Mammary microvascular endothelial cell (primary cell): ENCODE measurements around the genes BOLA3 and M1AP.

DNA sequence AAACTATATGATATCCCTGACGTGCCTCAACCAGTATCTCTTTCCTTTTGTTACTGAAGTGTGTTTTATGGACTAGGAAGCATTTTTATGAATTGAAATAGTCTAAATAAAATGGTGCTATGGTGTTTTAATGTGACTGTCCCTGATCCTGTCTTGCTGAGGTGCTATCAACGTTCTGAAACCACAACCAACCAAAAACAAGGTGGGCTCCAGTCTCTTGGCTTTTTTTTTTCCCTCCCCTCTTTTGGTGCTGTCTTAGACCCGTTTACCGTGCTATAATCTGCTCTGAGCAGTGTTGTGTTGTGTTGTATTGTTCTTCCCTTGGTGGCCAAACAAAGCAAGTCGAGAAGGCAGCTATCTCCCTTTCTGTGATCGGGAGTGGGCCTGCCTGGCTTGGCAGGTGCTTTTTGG is 41.8 kb downstream of the BOLA3 start:
- RAMPAGE, long total RNA, result no peak

DNA sequence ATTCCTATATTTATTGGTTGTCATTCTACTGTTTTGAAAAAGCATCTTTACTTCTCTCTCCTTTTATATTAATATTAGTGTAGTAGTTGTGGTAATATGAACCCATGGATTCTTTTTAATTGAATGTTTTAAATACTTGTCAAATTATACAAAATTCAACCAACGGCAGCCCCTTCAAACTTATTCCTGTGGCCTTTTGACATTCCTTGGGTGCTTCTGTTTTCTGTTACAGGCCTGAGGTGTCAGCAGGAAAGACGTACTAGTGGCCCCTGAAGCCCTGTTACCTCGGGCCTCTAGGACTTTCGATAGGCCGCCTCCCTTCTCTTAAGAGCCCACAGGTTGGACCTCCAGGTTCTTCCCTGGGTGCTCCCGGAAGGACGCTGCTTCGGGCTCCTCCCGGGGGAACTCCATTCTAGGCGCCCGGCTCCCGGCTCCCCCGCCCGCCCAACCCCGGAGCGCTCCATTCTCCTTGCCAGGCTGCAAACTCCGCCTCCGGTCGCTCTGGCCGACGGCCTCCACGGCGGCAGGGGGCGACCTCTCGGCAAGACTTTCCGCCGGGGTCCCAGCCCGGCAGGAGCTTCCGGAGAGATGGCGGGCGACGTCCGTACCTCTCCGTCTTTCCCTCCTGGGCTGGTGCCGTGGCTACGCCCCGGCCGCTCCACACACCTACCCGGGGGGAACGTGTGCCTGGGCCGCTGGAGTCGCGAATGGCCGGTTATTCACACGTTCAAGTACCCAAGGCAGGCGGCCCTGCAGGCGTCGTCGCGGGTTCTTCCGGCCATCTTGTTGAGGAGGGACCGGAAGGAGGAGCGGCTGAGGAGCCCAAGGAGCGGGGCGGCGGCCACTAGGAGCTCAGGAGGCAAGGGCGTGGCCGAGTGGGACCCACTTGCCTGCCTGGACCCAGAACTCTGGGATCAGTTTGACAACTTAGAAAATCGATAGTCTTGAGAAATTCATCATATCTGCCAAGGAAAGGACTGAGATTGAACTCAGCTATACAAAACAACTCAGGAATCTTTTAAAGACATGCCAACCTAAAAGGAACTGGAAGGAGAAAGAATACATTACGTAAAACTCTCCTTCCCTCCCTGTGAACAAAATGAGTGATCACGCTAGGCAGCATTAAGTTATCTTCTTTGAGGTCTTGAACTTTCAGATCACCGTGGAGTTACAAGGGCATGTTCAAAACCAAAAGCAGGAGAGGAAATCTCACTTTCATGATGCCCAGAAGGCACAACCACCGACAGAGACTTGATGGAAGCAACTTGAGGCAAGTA is 27.5 kb downstream of the BOLA3 start:
- RAMPAGE, long total RNA, result start-site peak on the plus strand centred at position 571 of the sequence, 26 bp wide, 18 and 23 reads in 2 replicates

DNA sequence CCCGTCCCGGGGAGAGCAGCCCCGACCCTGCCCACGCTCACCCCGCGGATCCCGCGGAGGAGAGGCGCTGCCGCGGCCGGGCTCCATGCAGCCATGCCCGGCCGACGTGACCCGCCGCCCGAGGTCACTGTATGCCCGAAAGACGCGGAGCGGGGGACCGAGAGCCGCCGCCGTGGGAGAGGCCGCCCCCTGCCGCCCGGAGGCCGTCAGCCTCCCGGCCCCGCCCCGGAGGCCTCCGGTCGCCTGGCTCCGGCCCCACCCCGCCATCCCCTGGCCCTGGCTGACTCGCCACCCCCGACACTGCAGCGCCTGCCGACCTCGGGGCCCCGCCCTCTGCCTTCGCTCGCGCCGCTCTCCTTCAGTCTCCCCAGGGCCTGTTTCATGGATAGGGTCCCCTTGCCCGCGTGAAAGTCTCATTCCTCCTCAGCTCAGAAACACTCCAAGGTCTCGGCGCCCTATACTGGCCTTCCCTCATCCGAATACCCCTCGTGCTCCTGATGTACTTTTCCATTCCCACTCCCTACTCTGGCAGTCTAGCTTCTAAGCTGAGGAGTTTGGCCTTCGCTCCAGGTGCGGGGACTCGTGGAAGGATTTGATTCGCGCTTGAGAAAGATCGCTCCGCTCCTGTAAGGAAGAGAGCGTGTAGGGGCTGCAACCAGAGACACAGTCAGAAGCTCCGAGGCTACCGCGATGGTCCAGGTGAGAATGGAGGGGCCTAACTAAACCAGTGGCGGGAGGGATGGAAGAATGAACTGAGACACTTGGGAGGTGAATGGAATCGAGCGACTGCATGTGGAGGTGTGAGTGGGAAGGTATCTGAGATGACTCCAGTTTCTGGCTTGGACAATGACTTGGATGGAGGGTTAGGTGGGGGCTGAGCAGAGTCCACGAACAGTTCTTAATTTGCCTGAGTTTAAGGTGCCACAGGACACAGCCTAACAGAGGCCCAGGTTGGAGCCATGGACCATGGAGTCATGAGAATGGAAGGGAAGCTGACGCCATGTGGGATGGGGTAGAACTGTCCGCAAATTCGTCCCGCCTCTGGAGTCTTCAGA is at the start of gene BOLA3:
TSS of gene BOLA3 (minus strand) at position 133 of the 1,055 bp plus-strand sequence.
- RAMPAGE, long total RNA, result start-site peak on the minus strand centred at position 121 of the sequence, 47 bp wide, 5,055 and 3,028 reads in 2 replicates

DNA sequence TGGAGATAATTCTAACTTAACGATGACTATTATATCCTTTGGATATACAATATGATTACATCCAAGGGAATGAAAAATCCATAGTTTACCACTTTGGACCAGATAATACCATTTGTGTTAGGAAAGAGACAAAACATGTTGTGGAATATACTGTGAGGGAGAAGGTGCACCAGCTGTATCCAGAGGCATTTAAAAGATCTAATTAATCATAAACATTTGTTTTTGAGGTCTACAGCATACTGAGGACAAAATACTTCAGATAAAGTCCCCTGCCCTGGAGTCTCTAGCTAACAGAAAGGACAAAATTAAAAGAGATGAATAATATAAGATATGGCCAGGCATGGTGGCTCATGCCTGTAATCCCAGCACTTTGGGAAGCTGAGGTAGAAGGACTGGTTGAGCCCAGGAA is 11.2 kb downstream of the MOB1A start:
- RAMPAGE, long total RNA, result no peak

DNA sequence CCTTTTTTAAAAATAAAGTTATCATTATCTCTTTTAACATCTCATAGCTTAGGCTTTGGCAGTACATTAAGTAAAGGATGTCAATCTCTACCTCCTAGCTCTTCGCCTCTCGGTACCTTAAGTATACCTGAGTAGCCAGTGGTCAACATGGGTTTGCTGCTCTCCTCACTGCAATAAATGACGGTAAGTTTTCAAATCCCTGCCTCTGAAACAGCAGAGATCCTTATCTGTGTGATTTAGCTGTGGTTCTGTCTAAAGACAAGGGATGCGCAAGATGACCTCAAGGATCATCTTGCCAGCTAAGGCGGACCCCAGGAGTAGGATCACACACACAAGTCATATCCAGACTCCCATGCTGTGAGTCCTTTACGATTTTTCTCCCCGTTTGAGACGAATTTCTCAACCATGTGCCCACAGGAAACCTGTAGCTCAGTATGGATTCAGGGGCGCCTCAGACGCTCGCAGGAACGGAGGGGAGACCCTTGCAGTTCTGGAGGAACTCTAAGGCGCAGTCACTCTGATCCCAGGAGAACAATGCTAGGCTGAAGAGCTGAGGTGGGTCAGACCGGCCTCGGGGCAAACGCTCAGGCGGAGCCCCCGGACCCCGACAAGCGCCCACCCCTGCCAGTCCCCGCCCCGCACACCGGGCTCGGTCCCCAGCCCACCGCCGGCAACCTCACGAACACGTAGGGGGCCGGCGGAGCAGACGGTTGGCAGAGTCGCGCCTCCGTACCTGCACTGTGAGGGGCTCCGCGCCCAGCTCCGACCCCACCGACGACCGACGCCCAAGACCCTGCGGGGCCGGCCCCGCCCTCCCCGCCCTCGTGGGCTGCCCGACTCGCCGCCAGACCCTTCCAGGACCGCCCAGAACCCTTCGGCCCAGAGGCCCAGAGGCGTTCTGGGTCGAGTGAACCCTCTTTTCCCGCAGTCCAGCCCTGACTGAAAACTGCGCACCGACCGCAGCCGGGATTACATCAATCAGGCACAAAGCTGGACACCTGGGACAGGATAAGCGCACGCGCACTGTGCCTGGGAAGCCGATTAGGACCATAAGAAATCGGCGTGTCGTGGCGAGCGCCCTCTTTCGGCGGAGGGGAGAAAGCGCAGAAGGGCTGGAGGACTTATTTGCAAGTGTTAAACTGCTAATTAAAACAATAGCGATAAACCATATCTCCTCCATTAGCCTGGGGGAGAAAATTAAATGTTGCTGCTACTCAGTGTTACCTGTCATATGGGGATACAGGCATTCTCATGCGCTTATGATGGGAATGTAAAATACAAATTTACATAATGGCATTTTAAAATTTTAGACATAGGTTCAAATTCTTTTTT is 11.4 kb upstream of the DCTN1 start:
- RAMPAGE, long total RNA, result start-site peak on the minus strand centred at position 789 of the sequence, 50 bp wide, 7,323 and 2,288 reads in 2 replicates

- RAMPAGE, long total RNA, result no peak
Measured at GRCh38 chr2:74414037-74414422, 7.4 kb downstream of the C2orf81 start.

DNA sequence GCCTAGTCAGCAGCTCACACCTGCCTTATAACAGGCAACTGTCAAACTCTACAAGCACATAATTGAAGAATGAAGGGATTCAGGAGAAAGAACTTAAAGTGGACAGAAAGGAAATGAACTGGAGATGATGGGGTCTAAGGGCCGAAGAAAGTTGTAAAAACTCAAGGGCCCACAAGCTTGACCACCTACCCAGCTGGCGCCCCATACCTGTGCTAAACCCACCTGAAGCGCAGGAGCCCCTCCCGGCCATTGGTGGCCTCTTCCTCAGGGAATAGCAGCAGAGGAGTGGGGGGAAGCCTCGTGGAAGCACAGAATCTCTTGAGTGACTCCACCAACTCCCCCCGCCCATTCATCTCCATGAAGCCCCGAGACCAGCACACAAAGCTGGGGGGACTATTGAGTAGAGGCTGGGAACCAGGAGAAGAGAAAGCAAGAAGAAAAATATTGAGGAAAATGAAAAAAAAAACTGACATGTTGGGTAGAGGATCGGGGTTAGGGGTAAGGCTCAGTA is 922 bp downstream of the AUP1 start:
- RAMPAGE, long total RNA, result no peak

GRCh38 chr2:74533583-74534911 is 4.3 kb downstream of the HTRA2 start:
- RAMPAGE, long total RNA, result no peak

DNA sequence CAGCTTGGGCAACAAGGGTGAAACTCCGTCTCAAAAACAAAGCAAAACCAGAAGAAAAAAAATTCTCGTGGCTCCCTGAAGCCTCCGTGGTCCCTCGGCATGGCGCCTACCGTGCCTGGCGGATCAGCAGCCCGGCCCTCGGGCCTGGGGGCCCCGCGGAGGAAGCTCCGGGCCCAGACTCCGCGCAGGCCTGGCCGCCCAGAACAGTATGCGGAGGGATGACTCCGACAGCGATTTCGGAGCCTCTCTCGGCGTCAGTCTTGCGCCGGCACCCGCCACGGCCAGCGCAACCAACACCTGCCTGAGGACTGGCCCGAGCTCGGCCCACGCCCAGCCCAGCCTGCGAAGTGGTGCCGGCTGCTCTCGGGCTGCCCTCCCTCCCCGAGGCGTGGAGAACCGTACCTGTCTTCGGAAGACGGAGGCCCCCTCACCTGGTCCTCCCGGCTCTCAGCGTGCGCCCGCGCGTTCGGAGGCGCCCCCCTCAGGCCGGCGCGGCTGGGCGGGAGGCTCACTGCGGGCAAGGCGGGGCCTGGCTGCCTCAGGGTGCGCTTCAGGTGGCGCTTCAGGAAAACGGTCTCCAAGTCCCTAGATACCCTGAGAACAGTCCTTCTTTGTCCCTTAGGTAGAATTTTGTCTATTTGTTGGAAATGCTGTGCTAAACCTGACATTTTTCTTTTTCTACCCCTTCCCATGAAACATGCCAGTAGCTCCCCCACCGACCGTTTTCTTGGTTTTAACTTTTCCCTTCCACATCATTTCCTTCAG is at the start of gene M1AP:
TSS of gene M1AP (minus strand) at position 468 of the 765 bp plus-strand sequence.
- RAMPAGE, long total RNA, result no peak

GRCh38 chr2:74730733-74731116 is 76.7 kb downstream of the SEMA4F start:
- RAMPAGE, long total RNA, result no peak

GRCh38 chr2:74816455-74816917 is 17.4 kb upstream of the HK2 start:
- RAMPAGE, long total RNA, result no peak

GRCh38 chr2:74831863-74832327 is 2.0 kb upstream of the HK2 start:
- RAMPAGE, long total RNA, result no peak

DNA sequence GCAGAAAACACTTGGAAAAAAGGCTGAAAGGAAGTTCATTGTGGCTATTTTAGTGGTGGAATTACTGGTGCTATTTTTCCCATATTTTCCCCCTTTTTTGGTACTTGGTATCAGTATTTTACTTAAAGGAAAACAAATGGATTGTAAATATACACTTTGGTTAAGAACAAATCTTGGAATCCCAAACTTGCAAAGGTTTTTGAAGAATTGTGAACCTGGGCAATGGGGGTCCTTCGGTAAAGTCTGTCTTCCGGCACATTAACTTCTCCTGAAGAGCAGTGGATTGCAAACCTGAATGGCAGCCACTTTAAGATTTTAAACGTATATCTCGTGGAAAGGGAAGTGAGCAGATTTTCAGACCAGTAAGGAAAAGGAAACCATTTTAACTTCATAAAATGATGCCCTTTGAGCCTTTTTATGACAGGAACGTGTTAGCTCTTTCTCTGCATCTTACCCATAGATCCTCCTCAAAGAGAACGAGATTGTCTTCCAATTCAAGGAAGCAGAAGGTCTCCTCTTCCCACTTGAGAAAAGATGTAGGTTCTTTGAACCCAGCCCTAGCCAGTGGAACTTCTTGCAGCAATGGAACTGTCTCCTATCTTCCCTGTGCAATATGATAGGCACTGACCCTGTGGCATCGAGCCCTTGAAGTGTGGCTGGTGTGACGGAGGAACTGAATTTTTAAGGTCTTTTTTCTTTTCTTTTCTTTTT is 35.5 kb downstream of the HK2 start:
- RAMPAGE, long total RNA, result no peak

DNA sequence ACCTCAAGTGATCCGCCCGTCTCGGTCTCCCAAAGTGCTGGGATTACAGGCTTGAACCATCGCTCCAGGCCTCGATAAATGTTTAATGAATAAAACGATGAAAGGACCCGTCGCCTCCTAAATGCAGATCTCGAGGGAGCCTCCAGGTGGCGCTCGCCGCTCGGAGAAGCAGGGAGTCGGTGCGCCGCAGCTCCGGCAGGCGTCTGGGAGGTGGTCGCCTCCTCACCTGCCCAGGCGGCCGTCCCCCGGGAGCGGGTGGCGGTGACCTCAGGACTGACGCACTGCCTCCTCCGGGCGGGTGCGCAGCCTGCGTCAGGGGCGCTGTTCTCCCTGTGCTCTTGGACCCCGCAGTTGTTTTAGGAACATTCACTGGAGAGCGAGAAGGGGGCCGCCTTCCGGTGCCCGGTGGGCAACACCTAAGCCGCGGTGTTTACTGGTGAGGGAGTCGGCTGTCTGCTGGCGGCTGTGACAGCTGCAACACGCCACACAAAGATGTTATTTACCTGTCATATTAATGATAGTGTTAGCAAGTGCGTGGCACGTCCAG is 38.6 kb upstream of the POLE4 start:
- RAMPAGE, long total RNA, result no peak

- RAMPAGE, long total RNA, result no peak
Measured at GRCh38 chr2:77513213-77513723, 8.9 kb downstream of the LRRTM4 start.

DNA sequence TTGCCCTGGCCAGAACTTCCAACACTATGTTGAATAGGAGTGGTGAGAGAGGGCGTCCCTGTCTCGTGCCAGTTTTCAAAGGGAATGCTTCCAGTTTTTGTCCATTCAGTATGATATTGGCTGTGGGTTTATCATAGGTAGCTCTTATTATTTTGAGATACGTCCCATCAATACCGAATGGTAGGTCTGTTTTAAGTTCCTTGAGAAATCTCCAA is 403.9 kb upstream of the REG3G start:
- RAMPAGE, long total RNA, result no peak

DNA sequence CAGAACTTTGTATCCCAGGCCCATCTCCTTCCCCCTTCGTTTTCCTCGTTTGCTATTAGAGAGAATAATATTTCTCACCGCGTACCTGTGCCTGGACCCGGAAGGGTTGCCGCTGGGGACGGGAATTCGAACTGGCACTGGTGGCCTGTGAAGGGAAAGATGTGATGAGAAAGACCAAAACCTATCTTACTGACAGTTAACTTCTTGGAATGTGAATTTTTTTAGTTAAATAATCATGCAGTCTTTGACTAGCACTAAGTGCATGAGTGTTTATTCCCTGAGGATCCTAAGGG is 558 bp upstream of the SUCLG1 start:
- RAMPAGE, long total RNA, result no peak

DNA sequence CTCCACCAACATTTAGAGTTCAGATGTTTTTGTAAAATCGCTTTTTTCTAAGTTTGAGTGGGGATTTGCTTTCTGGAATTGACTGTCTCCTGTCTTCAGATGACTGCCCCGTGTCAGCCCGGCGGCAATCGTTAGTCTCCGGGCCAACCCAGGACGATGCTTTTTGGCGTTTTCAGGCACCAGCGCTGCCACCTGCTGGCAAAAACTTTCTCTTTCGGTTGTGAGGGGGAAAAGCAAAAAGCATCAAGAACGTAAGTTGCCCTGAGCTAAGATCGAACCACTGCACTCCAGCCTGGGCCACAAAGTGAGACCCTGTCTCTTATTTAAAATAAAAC is 1.2 kb upstream of the TRABD2A start:
- RAMPAGE, long total RNA, result no peak

DNA sequence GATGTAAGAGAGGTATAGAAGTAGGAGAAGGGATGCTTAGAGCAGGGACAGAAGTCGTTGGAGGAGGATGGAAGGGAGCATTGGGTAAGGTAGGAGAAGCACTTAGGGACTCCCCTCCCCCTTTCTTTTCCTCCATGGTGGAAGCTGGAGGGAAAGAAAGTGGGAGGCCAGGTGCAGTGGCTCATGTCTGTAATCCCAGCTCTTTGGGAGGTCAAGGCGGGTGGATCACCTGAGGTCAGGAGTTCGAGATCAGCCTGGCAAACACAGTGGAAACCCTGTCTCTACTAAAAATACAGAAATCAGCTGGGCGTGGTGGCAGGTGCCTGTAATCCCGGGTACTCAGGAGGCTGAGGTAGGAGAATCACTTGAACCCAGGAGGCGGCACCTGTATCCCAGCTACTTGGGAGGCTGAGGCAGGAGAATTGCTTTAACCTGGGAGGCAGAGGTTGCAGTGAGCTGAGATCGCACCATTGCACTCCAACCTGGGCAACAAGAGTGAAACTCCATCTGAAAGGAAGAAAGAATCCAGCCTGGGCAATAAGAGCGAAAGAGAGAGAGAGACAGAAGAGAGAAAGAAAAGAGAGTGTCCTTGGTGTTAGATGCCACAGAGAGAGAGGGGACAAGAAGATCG is 7.3 kb downstream of the TCF7L1 start:
- RAMPAGE, long total RNA, result no peak

- RAMPAGE, long total RNA, result no peak
Measured at GRCh38 chr2:85141099-85141761, 8.0 kb downstream of the TCF7L1 start.